ENCODE measurements around the genes SELENON and UBXN11.

- PRO-cap = bidirectional peak, plus-strand start at chr1:25800221, minus-strand start at chr1:25800071
Observed at GRCh38 chr1:25799551-25800339, at the start of gene SELENON. SELENON (plus strand) TSS chr1:25800193.

DNA sequence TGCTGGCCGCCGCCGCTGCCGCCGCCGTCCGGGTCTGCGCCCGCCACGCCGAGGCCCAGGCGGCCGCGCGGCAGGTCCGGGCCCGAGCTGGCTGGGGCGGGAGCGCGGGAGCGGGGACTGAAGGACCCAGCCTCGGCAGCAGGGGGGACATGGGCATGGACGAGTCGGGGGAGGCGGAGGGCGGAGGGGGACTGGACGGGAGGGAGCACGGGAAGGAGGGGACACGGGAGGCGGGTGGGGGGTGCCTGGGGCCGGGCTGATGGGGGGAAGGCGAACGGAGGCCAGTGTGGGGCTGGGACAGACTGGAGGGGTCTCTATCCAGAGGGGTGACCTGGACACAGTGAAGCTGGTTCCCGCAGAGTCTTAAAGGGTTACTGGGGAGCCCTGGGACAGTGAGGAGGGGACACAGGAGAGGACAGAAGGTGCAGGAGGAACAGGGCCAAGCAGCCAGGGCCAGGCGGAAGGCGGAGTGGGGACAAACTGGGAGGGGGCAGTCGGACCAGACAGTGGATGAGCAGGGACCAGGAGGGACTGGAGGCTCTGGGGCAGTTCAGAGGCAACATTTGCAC lies 431 bp downstream of the SELENON start:
- PRO-cap = no peak

GRCh38 chr1:25804094-25804761 lies 4.2 kb downstream of the SELENON start:
- PRO-cap = no peak

DNA sequence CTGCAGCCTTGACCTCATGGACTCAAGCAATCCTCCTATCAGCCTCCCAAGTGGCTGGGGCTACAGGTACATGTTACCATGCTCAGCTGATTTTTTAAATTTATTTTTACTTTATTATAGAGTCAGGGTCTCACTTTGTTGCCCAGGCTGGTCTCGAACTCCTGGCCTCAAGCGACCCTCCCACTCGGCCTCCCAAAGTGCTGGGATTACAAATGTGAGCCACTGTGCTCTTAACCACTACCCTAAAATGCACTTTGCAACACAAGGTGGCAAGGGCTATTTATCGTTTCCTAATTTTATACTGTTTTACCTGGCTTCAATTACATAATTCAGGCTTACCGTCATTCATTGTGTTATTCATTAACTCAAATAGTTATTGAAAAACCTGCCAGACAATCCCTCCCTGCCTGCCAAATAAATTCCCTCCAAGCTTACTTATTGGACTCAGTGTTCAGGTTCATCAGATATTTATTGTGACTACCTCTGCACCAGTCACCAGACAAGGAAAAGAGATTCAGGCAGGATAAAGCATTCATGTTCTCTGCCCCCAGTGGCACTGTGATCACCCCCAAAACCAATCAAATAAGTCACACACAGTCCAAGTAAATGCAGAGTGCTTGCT lies 8.0 kb upstream of the AUNIP start:
- PRO-cap = no peak

DNA sequence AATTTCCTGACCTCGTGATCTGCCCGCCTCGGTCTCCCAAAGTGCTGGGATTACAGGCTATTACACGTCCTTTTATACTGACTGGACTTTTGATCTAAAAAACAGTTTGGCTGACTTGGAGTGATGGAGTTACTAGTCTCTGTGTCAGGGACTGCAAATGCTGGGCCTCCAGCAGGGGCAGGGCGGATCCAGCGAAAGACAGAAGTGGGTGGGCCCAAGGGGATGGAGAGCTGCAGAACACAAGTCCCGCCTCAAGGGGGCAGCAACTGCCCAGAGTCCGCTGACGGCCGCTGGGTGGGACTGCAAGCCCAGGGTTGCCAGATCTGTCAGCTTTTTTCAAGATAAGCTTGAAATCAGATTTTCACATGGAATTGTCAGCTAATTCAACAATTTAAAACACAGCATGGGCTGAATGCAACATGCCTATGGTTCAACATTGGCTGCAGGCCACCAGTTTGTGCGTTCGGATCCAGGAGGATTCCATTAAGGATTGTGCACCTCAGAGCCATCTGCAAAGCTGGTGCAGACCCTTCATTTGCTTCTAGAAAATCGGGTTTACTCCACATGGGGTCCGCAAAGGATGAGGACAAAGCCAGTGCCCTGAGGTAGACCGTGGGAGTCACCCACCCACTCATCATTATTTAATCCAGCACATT lies 10.8 kb downstream of the STMN1 start:
- PRO-cap = no peak

- PRO-cap = no peak
Observed at GRCh38 chr1:26200685-26201689, 10.6 kb downstream of the CATSPER4 start.

DNA sequence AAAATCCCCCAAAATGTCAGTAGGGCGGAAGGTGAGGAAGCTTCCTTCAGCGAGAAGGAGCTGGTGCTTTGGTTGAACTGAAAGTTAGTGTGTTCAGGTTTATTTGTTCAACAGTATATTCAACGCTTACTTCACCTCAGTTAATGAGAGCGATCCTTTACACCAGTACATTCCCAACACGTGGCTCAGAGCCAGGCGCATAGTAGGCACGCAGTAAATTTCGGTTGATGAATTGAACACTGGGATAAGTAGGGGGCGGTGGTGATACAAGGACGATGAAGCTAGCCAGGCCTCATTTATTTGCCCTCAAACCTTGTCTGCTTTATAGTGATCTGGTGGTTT lies 972 bp downstream of the CEP85 start:
- PRO-cap = no peak

- PRO-cap = unidirectional peak, plus-strand start at chr1:26287021; unidirectional peak, plus-strand start at chr1:26287166; bidirectional peak, plus-strand start at chr1:26287654, minus-strand start at chr1:26287511
Observed at GRCh38 chr1:26286883-26287869, 7.3 kb downstream of the SH3BGRL3 start.

DNA sequence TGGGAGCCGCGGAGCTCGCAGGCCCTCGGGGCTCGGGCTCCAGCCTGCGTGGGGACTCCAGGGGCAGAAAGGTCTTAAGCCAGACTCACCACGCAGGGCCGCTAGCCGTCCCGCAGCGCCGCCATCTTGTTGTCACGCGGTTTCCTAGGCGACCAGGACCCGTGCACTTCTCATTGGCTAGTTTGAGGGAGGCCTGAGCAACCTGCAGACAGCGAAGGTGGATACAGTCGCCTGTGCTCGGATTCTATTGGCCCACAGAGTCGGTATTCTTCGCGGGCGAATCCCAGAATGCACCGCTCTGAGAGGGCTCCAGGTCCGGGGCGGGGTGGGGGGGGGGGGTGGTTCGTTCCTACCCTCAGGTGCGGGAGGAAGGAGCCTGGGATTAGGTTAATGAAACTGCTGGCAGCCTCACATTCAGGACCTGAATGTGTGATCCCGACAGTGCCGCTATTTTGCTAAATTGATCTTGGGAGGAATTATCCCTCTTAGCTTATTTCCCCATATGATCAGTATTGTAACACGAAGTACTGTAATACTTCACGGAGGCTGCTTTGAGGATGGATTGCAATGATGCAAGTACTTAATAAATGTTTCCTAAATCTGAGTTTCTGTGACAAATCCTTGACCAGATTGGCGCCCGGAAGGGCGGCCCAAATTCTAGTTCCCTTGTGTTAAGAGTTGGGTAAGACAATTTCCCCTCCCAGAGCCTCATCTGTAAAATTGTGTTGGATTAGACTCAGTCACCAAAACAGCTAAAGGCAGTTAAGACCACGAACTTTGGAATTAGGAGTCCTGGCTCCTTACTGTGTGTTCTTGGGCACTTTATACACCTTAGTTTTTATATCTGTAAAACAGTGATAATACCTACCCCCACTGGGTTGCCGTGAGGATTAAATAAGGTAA lies at the start of gene UBXN11:
Gene UBXN11, minus strand, starts transcription at position 134 of the 903 bp plus-strand sequence.
- PRO-cap = bidirectional peak, plus-strand start at position 390 of the sequence, minus-strand start at position 134 of the sequence

GRCh38 chr1:26477842-26478470 lies 5.7 kb downstream of the HMGN2 start:
- PRO-cap = no peak

DNA sequence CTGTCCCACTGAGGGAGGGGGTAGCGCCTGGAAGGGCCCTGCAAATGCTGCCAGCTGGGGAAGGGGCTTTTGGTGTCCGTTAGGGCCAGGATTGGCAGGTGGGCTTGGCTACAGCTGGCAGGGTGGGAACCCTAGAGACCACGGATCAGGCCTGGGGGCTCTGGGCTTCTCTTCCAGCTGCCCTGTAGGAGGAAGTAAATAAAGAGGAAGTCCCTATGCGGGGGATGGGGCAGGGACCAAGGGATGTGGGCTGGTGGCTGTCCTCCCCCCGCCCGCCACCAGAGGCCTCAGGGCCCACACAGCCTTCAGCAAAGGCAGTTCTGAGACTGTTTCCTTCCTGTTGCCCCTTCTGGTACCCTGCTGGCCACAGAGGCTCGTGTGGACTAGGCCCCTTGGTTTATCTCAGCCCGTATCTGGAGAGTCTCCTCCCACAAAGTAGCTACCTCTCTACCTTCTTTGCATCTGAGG lies 12.2 kb downstream of the RPS6KA1 start:
- PRO-cap = bidirectional peak, plus-strand start at position 317 of the sequence, minus-strand start at position 196 of the sequence

GRCh38 chr1:26783695-26784532 lies 3.8 kb upstream of the PIGV start:
- PRO-cap = no peak

GRCh38 chr1:26824538-26824986 lies 1.9 kb upstream of the ZDHHC18 start:
- PRO-cap = no peak

- PRO-cap = no peak
Observed at GRCh38 chr1:26855471-26856103, 7.4 kb upstream of the SFN start.

GRCh38 chr1:26864546-26865622 lies 1.9 kb downstream of the SFN start:
- PRO-cap = bidirectional peak, plus-strand start at chr1:26864853, minus-strand start at chr1:26864775; bidirectional peak, plus-strand start at chr1:26865274, minus-strand start at chr1:26865065

DNA sequence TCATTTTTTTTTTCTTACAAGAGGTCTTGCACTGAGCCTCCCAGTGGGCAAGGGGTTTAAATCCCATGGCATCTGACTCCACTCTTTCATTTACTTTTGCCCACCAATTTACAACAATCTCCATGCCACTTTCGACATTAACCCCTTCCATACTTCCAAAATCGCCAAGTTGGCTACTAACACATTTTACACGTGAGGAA lies 894 bp downstream of the GPN2 start:
- PRO-cap = no peak

- PRO-cap = no peak
Observed at GRCh38 chr1:26922948-26923260, 1.4 kb downstream of the NUDC start.

DNA sequence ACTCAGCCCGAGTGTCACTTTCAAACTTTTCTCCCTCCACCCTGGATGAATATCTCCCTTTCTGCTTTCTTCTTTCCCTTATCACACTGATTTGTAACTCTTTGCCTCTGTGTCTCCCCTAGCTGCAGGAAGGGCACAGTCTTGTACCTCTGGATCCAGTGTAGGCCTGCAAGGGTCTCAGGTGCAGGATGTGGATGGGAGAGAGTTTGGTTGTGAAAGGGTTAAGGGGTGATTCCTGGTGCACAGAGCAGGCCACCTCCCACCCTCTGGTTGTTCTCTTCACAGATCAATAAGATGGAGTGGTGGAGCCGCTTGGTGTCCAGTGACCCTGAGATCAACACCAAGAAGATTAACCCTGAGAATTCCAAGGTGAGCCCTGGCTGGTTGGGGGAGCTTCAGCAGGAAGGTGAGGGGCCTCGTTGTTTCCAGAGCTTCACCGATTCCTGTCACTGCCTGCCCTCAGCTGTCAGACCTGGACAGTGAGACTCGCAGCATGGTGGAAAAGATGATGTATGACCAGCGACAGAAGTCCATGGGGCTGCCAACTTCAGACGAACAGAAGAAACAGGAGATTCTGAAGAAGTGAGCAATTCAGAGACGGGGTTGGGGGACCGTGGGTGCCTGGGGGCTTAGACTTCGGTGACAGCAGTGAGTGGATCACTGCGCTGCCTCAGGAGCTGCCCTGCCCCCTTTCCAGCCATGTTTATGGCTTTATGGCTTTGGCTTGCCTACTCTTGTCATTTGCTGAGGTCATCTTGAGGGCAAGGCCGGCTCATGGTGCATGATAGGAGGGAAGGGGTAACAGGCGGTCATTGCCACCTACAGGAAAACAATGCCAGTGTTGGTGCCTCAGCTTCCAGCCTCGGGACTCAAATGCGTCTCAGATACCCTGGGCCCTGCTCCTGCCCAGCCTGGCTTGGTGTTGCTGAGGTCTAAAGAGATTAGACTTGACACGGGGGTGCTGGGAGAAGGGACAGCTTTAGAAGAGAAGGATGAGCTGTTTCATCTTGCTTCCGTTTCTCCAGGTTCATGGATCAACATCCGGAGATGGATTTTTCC lies 14.8 kb downstream of the KDF1 start:
- PRO-cap = no peak

GRCh38 chr1:27010901-27011400 lies 1.7 kb downstream of the TENT5B start:
- PRO-cap = no peak

GRCh38 chr1:27070923-27071450 lies 58.3 kb upstream of the TENT5B start:
- PRO-cap = no peak

Measured in NALM6 (cell line).